ENCODE results near the genes TOGARAM2, CLIP4 and EHD3.

DNA sequence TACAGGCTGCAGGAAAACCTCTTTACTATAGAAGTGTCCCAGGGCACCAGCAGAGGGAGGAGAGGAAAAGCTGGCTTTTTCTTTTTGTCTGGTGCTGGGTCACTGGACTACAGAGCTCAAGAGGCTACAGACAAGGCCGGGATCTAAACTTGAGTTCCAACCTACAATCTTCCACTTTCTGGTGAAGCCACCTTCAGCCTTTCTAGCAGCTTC lies 88.2 kb upstream of the PPP1CB start:
- PRO-cap: no peak

DNA sequence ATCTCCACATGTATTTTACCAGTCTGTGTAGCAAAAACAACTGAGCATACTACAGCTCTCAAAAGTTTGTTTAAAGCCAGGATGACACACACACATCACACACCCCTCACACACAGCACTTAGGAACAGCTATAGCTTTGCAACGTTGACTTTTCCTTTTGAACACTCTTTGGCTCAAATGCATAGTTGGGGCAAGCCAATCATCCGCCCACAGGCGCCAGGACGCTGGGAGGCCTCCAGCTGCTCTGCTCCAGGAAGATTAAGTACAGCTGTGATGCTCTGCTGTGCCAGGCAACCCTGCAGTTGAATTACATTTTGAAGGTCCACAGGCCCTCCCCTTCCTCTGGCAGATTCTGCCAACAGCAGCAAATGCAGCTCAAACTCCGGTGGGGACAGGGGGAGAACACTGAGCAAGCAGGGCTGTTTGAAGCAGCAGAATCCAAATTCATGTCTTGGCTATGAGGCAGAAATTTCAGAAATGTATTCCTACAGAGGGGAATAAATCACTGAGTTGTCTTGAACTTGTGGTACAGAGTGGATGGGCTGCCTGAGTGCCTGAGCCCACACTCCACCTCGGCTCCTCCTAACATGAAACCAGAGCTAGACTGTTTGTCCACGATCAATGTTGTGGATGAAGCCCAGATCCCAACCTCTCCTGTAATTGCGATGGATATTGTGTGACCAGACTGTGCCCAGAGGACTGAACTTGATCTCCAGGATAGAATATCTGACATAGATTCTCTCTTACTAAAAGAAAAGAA lies 86.5 kb upstream of the PPP1CB start:
- PRO-cap: no peak

- PRO-cap: no peak
Measured at GRCh38 chr2:28716221-28716986, 35.2 kb upstream of the PPP1CB start.

GRCh38 chr2:28750455-28751372 lies 916 bp upstream of the PPP1CB start:
- PRO-cap: unidirectional peak, minus-strand start at chr2:28750945

DNA sequence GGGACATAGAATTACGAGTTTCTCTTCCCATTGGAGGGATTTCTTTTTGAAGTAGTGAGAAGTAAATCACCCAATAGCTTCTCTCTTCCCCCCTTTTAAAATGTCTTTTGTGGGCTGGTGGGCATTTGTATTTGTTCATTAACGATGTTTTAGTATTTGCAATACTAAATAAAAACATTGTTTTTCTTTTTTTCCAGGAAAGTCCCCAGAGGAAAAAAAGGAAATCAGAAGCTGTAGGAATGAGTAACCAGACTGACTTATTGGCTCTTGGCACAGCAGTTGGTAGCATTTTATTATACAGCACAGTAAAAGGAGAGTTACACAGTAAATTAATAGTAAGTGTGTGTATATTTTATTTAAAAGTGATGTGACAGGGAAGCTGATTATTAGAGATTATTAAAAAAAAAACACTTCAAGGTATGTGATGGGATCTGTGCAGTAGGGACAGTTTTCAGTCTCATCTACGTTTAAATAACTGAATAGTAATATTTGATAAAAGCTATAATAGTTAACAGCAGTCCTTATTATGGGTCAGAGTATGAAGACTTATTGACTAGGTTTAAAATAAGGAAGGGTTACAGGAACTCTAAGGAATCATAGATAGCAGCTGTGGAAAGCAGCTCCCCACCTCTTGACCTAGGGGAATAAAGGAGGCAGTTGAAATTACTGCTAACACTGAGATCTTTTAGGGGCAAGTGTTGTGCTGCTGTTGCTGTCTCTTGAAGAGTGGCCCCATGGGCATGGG lies 7.5 kb downstream of the WDR43 start:
- PRO-cap: no peak

- PRO-cap: no peak
Measured at GRCh38 chr2:28926934-28927481, 32.5 kb downstream of the WDR43 start.

DNA sequence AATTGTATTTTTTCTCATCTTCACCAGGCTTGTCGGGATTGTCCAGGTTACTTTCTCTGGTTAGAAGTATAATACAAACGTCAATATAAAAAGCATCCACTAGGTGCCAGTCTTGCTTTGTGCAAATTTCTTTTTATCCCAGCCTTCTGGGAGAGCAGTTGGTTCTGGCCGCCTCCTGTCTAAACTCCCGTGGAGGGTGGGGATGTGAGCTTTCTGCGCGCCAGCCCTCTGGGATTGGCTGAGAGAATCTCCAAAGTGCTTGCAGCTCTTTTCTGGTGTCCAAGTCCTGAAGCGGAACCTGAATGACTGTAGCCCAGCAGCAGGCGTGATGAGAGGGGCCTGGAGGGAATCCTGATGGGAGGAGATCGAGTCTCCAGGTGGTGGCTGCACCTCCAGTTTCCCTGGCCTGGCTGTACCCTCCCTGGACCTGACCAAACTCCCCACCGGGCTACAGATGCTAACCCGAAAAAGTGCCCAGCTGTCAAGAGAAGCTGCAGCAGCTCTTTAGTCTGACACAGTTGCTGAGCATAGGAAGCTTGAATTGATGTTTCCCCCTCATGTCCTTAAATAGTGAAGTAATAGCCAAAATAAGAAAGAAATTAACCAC lies 22.3 kb upstream of the TOGARAM2 start:
- PRO-cap: no peak

DNA sequence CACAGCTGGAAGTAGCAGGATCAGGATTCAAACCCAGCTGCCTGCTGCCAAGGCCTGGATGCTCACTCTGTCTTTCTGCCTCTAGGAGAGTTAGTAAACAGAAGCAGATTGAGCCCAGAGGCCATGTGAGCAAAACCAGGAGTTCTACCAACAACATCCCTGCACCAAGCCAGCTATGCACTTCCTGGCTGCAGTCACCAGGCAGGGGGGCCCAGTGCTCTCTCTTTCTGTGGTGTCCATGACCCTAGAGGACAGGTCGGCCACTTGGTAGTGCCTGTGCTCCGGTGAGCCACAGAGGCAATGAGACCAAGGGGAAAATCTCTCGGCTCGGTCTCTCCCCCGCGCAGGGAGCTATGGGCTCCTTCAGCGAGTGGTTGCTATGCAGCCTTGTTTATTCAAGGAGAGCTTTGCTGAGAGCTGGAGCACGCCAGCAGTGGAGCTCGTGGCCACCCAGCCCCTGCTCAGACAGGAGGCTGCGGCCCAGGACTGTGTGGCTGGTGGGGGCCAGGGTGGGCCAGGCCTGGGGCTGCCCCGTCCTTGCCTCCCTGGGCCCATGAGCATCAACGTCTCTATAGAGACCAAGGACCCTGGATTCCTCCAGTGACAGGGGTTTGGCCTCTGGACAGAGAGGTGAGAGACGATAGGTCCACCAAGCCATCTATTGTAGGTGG lies at the start of gene TOGARAM2:
TSS of gene TOGARAM2 (plus strand) at position 390 of the 671 bp plus-strand sequence.
- PRO-cap: no peak

DNA sequence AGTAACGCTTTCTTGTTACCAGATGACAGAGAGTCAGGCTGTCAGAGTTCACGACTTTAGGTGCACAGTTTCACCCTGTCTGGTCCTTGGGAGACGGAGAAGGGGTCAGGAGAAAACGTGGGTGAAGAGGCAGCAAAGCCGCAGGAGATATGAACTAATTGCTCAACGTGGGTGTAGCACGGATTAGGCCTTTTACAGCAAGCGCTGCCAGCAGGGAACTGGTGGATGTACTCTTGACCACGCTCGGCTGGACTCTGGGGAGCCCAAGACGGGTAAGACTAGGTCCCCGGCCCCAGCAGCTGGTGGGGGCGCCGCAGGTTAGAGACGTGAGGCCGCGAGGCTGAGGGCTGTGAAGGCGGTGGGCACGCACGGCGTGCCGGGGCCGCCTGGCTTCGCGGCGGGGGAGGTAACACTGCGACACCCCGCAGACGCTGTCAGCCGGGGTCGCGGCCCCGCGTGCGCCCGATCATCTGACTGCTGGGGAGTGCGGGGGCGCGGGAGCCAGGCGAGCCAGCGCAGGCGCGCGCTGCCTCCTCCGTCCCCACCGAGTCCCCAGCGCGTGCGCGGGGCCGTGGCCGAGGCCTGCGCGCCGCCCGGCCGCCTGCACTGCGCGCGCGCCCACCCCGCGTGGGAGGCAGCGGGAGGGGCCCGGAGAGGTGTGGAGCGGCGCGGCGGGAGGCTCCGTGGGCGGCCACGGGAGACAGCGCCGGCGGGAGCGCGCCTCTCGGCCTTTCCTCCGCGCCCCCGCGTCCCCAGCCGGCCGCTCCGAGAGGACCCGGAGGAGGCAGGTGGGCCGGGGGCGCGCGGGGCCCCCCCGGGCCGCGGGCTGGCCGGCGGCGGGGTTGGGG lies at the start of gene CLIP4:
TSS of gene CLIP4 (plus strand) at position 538 of the 848 bp plus-strand sequence.
- PRO-cap: bidirectional peak, plus-strand start at position 637 of the sequence, minus-strand start at position 472 of the sequence

- PRO-cap: no peak
Measured at GRCh38 chr2:29174929-29175635, 59.9 kb downstream of the CLIP4 start.

GRCh38 chr2:30149347-30149965 lies 2.6 kb downstream of the YPEL5 start:
- PRO-cap: no peak

GRCh38 chr2:30149966-30150856 lies 3.4 kb downstream of the YPEL5 start:
- PRO-cap: no peak

GRCh38 chr2:30151383-30152173 lies 4.8 kb downstream of the YPEL5 start:
- PRO-cap: no peak

GRCh38 chr2:30404256-30404538 lies 42.8 kb upstream of the LCLAT1 start:
- PRO-cap: no peak

DNA sequence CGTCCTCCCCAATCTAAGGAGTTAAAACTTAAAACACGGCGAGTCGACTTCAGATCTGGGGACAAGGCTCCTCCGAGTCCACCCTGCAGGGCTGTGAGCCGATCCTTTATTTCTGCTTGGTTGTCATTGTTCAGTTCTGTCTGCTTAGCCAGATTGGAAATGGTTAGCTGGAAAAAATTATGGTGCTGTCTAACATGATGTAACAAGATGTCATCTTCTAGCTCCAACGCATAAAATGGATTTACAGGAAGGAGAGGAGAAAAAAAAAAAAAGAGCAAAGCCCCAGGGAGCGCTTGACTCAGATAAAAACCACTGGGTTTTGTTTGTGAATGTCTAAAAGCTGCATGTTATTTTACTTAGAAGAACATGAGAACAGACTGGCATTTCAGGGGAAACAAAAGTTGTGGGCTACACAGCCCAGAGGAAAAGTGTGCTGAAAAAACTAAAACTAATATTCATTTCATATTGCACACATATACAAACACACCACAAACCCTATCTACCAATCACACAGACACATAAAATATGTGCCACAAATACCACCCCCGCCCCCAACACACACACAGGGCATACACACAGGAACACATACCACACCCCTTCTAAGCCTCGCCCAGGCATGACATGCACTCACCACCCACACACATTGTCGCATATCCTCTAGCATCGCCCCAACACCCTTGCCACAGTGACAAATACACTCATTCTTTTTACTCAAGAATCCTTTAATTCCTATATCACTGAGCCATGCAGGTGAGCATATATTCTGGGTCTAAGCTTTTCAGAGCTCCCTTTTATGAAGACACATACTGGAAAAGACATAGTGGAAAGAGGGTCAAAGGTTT lies 24.8 kb upstream of the LCLAT1 start:
- PRO-cap: no peak

GRCh38 chr2:30979859-30980425 lies 158.3 kb downstream of the GALNT14 start:
- PRO-cap: no peak

- PRO-cap: no peak
Measured at GRCh38 chr2:31231494-31231866, 2.5 kb upstream of the EHD3 start.

GRCh38 chr2:31233764-31235037 lies at the start of gene EHD3:
Gene EHD3 (plus strand): TSS chr2:31234152.
- PRO-cap: no peak

DNA sequence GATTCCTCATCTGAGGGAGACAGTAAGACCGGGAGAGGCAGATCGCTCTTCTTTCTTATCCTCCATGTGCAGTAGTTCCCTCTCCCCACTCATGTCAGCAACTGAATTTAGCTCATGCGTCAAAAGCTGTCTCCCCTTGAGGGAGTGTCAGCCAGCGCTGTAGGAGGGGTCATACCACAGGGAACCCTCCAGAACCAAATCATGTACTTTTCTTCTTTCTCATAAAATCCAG lies 2.9 kb downstream of the EHD3 start:
- PRO-cap: no peak

- PRO-cap: no peak
Measured at GRCh38 chr2:31928783-31929906, 81.7 kb downstream of the MEMO1 start.